Brain (tissue), 1 donor: ENCODE data around the genes PPP1R17 and MATCAP2.

DNA sequence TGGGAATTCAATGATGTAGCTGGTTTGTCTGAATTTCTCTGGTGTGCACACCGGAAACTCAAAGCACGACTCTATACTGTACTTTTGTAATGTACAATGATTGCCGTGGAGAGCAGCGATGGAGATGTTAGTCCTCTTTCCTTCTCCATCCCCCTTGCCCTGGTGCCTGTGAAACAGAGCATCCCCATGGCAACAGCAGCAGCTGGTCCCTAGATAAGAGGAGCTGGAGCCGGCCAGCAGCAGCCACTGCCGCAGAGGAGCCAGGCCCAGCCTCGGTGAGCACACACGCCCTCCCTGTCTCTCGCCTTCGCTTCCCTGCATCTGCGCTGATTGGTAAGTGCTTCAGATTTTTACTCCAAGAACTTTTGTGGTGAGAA is at the start of gene PPP1R17:
TSS of gene PPP1R17 (plus strand) at position 242 of the 377 bp plus-strand sequence.
- RRBS: no CpG with 5 or more reads among the region's 11 CpGs

- RRBS: no CpG with 5 or more reads among the region's 2 CpGs
These were observed 83.0 kb downstream of the PDE1C start for GRCh38 chr7:31987242-31987665.

DNA sequence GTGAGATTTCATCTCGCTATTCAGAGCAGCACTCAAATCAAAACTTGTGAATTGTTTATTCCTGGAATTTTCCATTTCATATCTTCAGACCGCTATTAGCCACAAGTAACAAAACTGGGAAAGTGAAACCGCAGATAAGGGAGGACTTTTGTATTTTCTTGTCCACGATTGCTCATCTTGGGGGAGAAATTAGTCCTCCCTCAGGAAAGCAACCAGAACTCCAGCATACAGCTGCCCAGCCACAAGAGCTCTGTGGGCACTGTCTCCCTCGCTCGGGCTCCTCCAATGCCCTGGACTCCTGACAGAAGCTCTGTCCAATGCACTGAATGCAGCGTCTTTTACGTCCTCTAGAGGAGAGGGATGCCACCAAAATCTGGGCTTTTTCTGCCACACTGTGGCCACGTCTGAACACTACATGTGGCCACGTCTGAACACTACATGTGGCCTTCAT is 134.0 kb upstream of the PDE1C start:
- RRBS: no CpG with 5 or more reads among the region's 10 CpGs

DNA sequence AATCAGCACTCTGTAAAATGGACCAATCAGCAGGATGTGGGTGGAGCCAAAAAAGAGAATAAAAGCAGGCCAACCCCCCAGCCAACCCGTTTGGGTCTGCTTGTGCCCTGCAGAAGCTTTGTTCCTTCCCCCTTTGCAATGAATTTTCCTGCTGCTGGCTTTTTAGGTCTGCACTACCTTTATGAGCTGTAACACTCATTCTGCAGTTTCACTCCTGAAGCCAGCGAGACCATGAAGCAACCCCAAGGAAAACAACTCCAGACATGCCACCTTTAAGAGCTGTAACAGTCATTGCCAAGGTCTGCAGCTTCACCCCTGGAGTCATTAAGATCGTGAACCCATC is 135.3 kb upstream of the PDE1C start:
- RRBS: no CpG with 5 or more reads among the region's 3 CpGs

DNA sequence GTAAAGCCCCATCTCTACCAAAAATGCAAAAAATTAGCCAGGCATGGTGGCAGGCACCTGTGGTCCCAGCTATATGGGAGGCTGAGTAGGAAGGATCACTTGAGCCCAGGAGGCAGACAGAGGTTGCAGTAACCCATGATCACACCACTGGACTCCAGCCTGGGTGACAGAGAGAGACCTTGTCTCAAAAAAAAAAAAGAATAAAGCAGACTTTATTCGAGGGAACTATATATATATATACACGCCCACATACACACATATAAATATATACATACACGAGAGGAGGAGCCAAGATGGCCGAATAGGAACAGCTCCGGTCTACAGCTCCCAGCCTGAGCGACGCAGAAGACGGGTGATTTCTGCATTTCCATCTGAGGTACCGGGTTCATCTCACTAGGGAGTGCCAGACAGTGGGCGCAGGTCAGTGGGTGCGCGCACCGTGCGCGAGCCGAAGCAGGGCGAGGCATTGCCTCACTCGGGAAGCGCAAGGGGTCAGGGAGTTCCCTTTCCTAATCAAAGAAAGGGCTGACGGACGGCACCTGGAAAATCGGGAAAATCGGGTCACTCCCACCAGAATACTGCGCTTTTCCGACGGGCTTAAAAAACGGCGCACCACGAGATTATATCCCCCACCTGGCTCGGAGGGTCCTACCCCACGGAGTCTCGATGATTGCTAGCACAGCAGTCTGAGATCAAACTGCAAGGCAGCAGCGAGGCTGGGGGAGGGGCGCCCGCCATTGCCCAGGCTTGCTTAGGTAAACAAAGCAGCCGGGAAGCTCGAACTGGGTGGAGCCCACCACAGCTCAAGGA is 25.7 kb downstream of the LSM5 start:
- RRBS: no CpG with 5 or more reads among the region's 37 CpGs

DNA sequence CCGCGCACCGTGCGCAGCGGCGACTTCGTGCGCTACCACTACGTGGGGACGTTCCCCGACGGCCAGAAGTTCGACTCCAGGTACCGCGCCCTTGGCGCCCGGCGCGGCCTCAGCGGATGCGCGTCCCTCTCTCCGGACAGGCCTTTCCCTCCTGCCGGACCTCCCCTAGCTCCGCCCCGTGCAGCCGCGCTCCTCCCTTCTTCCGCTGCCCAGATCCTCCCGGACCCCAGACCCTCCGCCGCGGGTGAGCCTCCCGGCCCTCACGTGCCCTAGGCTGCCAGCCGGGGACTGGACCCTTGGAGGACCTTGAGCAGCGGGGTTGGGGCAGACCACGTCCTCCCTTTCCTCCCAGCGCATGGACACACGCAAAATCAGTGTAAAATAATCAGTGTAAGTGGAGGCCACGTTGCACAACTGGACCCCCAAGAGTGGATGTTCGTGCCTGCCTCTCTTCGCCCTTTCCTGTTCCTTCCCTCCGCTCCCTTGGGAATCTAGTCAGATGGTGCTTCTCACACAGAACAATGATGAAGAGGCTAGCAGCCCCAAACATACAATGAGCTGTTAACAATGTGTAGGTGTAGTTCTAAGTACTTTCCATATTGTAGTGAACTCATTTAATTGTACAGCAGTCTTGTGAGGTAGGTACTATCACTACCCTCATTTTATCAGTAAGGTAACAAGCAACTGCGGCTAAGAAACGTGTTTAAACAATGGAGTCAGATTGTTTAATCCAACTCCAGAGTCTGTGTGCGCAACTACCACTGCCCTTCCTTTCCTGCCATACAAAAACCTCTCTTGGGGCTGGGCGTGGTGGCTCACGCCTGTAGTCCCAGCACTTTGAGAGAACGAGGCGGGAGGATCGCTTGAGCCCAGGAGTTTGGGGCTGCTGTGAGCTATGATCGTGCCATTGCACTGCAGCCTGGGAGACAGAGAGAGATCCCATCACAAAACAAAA is 752 bp downstream of the FKBP9 start:
- RRBS: 2% methylated on average over 7 of the region's 53 CpGs

GRCh38 chr7:33097088-33097733 is 12.0 kb downstream of the RP9 start:
- RRBS: no CpG with 5 or more reads among the region's 7 CpGs

DNA sequence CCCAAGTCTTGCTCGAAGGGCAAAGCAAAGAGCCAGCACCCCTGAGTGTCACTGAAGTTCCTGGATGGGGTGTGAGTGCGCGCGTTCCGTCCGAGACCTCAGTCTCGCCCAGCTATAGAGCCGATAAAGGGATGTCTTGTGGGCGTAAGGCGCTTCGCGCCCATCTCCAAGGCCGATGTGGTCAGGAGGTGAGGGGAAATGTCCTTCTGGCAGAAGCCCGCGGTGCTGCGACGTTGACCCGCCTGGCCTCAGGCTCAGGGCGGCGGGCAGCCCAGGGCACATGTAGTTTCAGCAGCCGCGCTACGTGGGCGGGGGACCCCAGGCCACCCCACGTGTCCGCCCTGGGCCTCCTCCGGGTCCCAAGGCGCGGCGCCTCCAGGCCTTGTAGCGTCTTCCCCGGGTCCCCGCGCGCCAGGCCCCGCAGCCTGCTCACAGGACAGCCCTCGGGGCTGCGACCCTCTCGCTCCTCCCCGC is 4.1 kb upstream of the TBX20 start:
- RRBS: 10% methylated on average over 6 of the region's 40 CpGs

DNA sequence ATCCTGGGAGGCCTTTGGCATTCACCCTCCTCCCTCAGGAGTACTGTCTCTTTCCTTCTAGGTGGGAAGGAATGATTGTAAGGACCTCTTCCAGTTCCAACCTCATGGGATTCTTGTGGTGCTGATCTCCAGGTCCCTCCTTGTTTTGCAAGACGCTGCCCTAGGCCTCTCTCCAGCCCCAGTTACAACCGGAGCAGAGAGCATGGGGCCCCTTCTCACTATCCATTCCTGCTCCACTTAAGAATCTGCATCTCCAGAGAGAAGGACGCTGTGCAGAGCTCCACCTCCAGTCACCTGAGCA is 132.8 kb upstream of the TBX20 start:
- RRBS: no CpG with 5 or more reads among the region's 3 CpGs

- RRBS: no CpG with 5 or more reads among the region's 5 CpGs
These were observed 147.5 kb upstream of the TBX20 start for GRCh38 chr7:35401425-35401853.

DNA sequence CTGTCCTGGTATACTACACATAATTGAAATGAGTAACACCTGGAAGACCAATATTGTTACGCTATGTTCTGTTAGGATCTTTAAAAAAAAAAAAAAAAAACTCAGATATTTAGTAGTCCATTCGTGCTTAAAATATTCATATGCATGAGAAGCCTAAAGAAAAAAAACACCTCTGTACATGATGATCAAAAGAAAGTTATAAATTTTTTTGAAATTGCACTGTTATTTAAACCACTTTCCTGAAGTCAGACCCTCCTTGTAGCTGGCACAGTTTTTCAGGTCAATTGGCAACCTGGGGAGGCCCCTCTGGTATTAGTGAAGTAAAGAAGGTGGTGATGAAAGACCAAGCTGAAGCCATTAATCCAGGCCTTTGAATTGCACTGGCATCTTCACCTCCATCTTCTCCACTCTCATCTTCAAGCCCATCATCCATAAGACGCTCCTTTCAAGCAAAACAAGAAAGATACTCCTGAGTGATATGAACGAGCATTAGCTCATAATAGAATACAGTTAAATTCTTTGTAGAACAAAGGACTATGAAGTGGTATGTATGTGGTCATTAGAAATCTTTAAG is 61.4 kb downstream of the HERPUD2 start:
- RRBS: no CpG with 5 or more reads among the region's 4 CpGs

DNA sequence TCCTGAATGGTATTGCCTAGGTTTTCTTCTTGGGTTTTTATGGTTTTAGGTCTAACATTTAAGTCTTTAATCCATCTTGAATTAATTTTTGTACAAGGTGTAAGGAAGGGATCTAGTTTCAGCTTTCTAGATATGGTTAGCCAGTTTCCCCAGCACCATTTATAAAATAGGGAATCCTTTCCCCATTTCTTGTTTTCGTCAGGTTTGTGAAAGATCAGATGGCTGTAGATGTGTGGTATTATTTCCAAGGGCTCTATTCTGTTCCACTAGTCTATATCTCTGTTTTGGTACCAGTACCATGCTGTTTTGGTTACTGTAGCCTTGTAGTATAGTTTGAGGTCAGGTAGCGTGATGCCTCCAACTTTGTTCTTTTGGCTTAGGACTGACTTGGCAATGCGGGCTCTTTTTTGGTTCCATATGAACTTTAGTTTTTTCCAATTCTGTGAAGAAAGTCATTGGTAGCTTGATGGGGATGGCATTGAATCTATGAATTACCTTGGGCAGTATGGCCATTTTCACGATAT is 33.9 kb downstream of the HERPUD2 start:
- RRBS: no CpG with 5 or more reads among the region's 4 CpGs

DNA sequence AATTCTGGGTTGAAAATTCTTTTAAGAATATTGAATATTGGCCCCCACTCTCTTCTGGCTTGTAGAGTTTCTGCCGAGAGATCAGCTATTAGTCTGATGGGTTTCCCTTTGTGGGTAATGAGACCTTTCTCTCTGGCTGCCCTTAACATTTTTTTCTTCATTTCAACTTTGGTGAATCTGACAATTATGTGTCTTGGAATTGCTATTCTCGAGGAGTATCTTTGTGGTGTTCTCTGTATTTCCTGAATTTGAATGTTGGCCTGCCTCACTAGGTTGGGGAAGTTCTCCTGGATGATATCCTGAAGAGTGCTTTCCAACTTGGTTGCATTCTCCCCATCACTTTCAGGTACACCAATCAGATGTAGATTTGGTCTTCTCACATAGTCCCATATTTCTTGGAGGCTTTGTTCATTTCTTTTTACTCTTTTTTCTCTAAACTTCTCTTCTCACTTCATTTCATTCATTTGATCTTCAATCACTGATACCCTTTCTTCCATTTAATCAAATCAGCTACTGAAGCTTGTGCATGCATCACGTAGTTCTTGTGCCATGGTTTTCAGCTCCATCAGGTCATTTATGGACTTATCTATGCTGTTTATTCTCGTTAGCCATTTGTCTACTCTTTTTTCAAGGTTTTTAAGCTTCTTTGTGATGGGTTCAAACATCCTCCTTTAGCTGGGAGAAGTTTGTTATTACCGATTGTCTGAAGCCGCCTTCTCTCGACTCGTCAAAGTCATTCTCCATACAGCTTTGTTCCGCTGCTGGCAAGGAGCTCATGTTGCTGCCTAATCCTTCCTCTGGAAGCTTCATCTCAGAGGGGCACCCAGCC is 30.5 kb downstream of the HERPUD2 start:
- RRBS: no CpG with 5 or more reads among the region's 9 CpGs

GRCh38 chr7:36037038-36037820 is 115.8 kb upstream of the EEPD1 start:
- RRBS: 4% methylated on average over 3 of the region's 15 CpGs

- RRBS: no CpG with 5 or more reads among the region's 6 CpGs
These were observed 19.8 kb downstream of the EEPD1 start for GRCh38 chr7:36172737-36173365.

GRCh38 chr7:36175794-36176399 is 22.8 kb downstream of the EEPD1 start:
- RRBS: no CpG with 5 or more reads among the region's 11 CpGs

- RRBS: no CpG with 5 or more reads among the region's 11 CpGs
These were observed 105.4 kb downstream of the EEPD1 start for GRCh38 chr7:36258410-36258895.

DNA sequence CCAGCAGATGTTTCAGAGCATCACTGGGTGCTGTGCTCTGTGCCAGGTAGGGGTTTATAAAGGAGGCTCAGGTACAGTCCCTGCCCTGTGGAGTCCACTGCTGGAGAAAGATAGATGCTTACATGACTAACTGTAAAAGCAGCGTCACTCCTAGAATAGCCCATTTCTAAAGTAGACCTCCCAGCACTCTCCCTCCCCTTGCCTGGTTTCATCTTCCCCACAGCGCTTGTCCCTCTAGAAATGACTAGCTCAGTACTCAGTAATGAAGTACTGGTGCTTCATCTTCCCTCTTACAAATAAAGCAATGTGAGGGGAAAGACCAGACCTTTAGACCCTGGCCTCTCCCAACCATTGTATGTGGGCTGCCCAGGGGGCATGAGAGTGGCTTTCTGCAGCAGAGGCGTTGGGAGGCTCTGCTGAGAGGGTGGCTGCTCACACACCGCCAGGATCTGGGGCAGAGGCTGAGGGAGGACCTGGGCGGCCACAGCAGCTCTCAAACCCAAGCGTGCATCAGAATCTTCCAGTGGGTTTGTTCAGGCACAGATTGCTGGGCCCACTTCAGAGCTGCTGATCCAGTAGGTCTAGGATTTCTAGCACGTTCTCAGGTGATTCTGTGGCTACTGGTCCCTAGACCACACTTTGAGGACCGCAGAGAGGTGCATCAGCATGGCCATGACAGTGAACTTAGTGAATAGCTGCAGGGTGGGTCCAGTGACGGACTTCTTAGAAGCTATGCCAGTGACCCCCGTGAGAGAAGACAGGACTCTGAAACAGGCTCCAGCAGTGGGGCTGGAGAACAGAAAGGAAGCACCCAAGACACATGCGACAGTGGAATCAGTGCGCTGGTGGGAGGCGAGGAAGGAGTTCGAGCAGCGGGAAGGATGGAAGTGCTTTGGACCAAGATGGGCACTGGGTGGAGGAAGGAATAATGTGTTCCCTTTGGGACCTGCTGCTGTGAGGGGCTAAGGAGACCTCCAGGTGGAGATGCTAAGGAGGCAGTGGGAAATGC is 87.5 kb downstream of the MATCAP2 start:
- RRBS: no CpG with 5 or more reads among the region's 15 CpGs

- RRBS: no CpG with 5 or more reads among the region's 8 CpGs
These were observed 63.8 kb downstream of the MATCAP2 start for GRCh38 chr7:36302936-36303883.

GRCh38 chr7:36366456-36367506 is at the start of gene MATCAP2:
Gene MATCAP2 (minus strand): TSS chr7:36367240.
- RRBS: 2% methylated on average over 34 of the region's 99 CpGs